Camera-type eye (tissue), 1 donor: Measurements from ENCODE around the gene ATPAF2.

GRCh38 chr17:17093794-17094062 is 51.5 kb downstream of the MPRIP start:
- RAMPAGE, long total RNA = no peak

GRCh38 chr17:17107789-17108040 is 65.5 kb downstream of the MPRIP start:
- RAMPAGE, long total RNA = no peak

DNA sequence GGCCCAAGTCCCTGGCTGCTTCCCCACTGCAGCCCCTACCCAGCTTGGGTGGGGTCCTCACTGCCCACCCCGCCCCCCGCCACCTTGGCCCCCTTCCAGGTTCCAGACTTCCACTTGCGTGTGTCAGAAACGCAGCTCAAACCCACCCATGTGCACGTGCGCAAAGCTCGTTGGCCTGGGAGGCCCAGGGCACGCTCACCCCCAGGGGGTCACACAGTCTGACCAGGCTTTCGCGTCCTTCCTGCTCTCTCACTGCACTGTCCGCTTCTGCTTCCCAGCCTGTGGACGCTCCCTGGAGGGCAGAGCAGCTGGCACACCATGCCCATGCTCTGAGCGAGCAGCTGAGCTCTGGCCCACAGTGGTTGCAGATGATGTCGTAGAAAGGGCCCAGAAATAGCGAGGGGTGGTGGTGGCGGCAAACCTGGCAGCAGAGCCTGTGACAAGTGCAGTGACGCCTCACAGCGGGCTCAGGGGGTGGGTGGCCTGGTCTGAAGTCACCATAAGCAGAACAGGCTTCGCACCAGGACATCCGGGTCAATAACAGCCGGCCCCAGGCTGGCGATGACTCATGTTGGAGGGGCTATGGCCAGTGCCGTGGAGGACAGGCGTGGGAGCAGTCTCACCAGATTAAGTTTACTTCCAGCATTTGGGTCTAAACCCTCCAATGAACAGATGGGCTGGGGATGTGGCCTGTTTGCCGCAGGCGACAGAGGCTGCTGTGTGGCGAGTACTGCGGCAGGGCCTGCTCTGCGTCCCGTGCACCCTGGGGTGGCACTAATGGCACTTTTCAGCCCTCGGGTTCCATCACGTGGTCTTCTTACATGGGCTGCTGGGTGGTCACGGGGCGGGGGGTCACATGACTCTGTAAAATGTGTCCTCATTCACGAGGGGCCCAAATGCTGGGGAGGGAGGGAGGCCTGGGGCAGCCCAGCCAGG is 48.9 kb downstream of the NT5M start:
- RAMPAGE, long total RNA = no peak

- RAMPAGE, long total RNA = no peak
Observed at GRCh38 chr17:17420127-17421180, 56.3 kb upstream of the MED9 start.

- RAMPAGE, long total RNA = no peak
Observed at GRCh38 chr17:17462035-17462683, 14.6 kb upstream of the MED9 start.

DNA sequence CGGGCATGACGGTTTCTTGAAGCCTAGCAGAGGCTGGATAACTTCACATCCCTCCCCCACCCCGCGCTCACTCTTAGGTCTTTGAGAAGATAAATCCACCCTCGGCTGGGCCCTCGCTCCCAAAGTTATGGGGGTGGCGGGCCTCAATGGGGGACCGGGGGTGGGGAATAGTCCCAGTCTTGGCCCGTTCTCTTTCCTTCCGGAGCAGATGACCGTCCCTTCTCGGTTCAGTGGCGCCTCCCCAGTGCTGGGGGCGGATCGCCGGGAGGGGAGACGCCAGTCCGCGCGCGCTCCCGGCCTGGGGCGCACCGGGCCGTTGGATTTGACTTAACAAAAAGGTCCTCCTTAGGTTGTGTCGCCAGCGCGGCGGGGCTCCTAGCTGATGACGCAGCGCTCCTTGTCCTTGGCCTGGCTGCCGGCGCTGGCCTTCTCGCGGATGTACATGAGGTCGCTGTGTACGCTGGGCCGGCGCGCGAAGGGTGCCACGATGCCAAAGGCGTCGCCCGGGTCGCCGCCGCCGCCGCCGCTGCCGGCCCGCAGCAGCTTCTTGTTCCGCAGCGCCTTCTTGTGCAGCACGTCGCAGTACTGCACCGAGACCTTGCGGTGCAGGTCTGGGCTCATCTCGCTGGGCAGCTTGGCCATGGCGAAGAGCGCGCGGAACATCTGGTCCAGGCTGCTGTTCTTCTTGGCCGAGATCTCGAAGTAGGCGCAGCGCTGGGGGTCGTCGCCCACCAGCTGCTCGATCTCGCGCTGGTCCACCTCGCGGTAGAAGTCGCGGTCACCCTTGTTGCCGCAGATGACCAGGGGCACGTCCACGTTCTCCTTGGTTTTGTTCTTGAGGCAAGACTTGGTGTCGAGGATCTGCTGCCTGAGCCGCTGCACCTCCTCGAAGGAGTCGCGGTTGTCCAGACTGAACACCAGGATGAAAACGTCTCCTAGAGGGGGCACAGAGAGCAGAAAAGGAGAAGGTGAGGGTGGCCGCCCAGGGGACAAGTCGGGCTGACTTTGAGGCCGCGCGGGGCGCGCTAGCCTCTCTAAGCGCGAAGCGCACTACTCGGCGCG is 1.1 kb downstream of the RASD1 start:
- RAMPAGE, long total RNA = no peak

- RAMPAGE, long total RNA = no peak
Observed at GRCh38 chr17:17587858-17588394, 3.6 kb downstream of the PEMT start.

DNA sequence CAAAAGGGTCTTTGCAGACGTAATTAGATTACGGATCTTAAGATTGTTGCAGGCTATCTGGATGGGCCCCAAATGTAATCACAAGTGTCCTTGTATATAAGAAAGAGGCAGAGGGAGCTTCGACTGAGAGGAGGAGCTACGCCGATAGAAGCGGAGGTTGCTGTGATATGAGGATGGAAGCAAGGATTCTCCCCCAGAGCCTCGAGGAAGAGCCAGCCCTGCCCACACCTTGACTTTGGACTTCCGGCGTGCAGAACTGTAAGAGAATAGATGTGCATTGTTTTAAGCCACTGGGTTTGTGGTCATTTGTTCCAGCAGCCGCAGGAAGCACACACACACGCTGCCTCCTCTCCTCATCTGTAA is 10.5 kb upstream of the RAI1 start:
- RAMPAGE, long total RNA = no peak

- RAMPAGE, long total RNA = no peak
Observed at GRCh38 chr17:17684778-17685823, 3.8 kb downstream of the RAI1 start.

- RAMPAGE, long total RNA = no peak
Observed at GRCh38 chr17:17720130-17720474, 38.8 kb downstream of the RAI1 start.

GRCh38 chr17:17725538-17726347 is 44.5 kb downstream of the RAI1 start:
- RAMPAGE, long total RNA = no peak

DNA sequence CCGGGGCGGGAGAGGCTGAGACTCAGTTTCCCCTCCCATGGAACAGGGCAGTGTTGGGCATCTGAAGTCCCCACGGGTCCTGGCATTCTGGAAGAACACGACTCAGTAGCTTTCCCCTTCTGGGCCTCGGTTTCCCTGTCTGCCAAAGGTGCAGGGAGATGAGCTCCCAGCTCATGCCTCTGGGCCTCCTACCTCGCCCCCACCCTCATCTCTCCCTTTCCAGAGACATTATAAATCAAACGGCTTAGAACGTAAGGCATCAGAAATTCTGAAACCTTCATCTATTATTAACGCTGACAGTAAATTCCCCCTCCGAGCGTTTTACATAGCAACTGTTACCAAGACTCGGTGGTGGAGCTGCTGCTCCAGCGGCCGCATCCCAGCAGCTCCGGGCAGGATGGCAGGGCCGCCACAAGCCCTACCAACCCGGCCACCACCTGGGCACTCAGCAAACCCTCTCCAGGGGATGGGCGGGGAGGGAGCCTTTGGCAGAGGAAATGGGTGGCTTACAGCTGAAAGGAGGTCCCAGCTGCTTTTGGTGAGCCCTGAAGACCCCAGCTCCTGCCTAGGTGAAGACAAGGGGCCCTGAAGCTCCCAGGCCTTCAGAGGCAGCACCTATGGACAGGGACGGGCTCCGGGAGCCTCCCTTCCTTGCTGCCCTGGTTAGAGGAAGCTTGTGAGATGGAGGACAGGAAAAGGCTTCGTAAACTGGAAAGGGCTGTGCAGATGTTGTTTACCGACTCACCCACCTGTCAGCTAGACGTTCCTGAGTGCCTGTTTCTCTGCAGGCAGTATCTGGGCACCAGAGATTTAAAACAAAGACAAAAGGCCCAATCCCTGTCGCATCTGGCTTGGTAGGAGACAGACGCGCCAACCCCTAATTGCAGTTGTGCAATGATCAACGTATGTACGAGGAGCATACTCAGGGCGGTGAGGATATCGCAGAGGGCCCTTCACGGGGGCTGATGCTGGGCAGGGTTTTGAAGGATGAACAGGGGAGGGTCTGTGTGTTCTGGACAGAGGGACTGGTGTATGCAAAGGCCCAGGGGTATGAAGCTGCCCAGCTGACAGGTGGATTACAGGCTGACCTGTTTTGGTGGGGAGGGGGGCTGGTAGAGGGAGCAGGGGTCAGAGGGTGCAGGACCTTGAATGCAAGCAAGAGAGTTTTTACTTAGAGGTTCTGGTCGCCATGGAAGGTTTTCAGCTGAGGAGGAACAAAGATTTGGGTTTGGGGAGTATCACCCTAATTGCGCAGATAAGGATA is 77.0 kb downstream of the RAI1 start:
- RAMPAGE, long total RNA = no peak

- RAMPAGE, long total RNA = no peak
Observed at GRCh38 chr17:17774229-17774989, 62.4 kb downstream of the SREBF1 start.

- RAMPAGE, long total RNA = no peak
Observed at GRCh38 chr17:17816052-17816366, 20.8 kb downstream of the SREBF1 start.

- RAMPAGE, long total RNA = no peak
Observed at GRCh38 chr17:17819499-17820089, 17.2 kb downstream of the SREBF1 start.

- RAMPAGE, long total RNA = no peak
Observed at GRCh38 chr17:17824648-17825798, 11.8 kb downstream of the SREBF1 start.

- RAMPAGE, long total RNA = no peak
Observed at GRCh38 chr17:17834869-17835614, 1.7 kb downstream of the SREBF1 start.

DNA sequence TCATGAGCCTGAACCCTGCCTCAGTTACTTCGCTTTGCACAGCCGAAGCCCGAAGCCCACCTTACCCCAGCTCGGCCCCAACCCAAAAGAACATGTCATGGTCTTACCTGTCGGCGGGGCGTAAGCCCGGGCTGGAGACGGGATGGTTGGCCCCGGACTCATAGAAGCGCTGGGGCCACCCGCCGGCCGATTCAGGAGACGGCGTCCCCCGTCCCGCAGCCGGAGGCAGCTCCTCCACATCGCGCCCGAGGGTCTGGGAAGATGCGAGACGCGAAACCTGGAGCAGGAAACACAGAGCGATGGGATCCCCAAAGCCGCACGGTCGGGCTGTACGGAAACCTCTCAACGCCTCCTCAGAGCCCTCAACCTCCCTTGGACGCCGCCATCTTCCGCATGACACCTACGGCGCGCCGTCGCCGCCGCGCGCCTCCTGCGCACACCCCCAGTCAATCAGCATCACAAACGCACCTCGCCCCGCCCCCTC is at the start of gene ATPAF2:
ATPAF2 (minus strand) TSS at position 395 of the 484 bp plus-strand sequence.
- RAMPAGE, long total RNA = no peak

DNA sequence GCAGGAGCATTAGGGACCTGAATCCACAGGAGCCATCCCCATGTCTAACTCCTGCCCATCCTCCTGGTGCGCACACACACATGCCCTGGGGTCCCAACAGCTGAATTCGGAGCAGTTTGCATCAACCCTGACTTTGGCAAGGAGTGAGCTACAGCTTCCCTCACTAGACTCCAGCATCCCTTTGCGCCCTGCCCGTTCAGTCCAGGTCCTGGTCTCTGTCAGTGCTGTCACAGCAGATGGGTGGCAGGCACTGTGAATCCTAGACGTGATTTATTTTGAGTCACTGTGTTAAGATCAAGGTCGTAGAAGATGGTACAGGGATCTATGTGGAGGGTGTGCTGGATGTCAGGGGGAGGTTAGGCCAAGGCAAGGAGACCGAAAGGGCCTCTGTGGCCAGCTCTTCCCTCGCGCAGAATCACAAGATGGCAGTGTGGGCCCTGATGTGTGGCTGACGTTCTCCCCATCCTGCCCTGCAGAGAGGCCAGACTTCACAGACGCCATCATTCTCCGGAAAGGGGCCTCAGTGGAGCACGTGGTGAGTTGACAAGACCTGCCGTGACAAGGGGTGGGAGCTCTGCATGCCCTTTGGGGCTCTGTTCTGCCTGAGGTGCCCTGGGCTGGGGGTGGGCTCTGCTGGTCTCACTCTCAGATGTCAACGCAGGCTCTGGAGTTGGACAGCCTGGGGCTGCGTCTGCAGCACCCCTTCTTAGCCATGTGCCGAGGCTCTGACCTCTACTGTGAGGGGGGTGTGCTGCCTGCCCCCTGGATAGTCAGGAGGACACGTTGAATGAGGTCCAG is 4.2 kb upstream of the MYO15A start:
- RAMPAGE, long total RNA = no peak

DNA sequence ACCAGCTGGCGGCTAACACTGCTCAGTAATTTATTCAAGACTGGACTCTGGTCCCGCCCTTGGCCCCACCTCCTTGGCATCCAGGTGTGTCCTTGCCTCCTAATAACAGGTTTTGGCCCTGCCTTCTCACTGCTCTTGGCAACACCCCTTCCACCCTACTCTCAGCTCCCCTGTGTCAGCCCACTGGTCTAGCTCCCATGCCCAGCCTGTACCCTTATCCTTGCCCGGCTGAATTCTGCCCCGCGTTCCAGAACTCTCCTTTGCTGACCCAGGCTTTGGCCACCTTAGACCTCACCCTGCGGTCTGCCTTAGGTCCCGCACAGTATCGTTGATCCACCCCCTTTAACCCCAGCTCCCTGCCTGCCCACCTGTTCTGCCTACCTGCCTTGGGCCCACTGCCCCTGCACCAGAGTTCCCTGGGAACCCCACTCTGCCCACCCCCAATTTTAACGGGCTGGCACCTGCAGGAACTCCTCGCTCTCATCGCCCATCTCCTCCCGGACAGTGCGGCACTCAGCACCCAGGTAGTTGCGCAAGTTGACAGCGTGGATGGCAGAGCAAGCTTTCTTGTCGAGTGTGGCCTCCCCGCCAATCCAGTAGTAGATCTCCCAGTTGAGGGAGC is 8.1 kb downstream of the FLII start:
- RAMPAGE, long total RNA = no peak